ENCODE measurements around the genes TPCN1, SLC8B1, LHX5 and TBX5.

DNA sequence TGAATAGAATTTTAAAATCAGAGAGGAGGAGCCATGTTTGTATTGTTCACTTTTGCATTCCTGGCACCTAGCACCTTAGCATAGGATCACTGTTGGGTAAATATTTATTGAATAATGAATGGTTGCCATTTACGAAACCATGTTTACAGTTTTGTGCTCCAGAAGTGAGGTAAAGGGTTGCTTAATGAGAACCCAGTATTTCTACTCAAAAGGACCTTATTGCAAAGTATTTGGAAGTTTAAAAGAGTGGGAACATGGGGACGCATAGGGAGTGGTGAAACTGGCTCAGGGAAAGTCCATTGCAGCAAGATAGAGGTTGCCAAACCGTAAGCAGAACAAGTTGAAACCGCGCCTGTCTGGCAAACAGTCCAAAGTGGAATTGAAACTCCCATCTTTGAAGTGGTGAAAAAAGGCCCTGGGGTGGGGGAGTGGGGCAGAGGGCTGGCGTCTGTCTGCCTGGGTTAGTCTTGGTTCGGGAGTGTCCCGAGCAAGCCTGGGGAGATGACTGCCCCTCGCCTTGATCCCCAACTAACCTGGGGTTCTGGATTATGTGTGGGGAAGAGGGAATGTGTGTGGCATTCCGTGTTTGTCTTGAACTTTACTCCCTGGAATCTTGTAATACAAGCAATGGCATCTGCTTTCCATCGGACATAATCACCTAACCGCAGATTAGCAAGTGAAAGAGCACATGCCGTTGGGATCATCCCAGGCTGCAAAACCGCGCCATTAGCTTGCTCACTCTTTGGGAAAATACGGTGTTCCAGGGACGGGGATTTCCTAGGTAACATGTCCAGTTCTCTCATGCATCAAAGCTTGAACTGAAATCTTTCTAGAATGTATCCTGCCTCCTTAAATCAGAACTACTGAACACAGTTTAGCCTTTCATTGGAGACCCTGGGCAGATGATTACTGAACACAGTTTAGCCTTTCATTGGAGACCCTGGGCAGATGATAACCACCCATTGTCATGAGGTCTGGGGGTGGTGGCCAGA, 7.3 kb downstream of the ALDH2 start:
- RRBS: no CpG with 5 or more reads among the region's 17 CpGs

GRCh38 chr12:111813433-111813967, 28.5 kb upstream of the MAPKAPK5 start:
- RRBS: no CpG with 5 or more reads among the region's 5 CpGs

DNA sequence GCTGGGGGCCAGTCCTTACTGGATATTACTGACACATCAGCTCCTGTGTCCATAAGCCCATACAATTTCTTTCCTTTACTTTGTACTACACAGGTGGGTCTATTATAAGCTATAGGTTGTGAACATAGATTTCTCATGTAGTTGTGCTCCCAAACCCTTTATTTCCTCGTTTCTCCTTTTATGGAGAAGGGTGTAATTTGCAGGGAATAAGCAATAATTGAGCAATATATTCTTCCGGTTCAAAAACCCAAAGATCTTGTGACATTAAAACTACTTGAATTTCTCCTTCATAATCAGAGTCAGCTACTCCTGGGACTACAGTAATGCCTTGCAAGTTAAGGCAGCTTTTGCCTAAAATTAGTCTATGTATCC, 19.2 kb upstream of the MAPKAPK5 start:
- RRBS: no CpG with 5 or more reads among the region's 2 CpGs

GRCh38 chr12:112418701-112418869, 162 bp upstream of the PTPN11 start:
- RRBS: no CpG with 5 or more reads among the region's 25 CpGs

DNA sequence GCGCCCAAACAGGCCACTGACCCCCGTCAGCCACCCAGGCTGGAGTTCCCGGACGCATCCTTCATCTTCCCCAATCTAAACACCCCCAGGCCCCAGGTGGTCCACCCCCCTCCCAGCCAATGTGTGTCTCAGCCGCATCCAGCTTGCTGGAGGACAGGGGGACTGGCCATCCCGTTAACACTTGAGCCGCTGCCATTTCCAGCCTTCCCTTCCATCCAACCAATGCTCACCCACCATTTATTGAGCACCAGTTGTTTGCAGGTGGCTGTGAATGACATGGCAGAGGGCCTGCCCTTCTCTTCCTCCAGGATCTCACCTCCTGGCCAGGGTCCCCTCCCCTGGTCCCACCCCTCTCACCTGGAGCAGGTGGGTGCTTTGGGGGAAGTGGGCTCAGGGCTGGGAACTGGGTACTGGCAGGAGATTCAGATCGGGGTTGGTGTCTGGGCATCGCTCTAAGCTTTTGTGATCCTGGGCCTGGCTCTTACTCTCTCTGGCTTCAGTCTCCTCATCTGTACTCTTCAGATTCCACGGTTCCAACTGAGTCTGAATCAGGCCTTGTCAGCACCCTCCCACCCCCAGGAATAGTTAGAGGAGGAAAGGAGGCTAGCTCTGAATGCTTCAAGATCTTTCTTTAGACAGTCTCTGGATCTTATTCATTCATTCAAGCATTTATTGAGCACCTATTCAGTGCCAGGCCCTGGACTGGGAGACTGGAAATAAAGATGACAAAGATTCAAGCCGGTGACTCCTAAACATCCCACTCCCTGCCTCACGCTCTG, 563 bp upstream of the DTX1 start:
- RRBS: 33% methylated on average over 3 of the region's 12 CpGs

- RRBS: no CpG with 5 or more reads among the region's 52 CpGs
Measured at GRCh38 chr12:113077128-113077730, 20.7 kb downstream of the DTX1 start.

GRCh38 chr12:113111113-113111653, 24.4 kb downstream of the RASAL1 start:
- RRBS: no CpG with 5 or more reads among the region's 4 CpGs

DNA sequence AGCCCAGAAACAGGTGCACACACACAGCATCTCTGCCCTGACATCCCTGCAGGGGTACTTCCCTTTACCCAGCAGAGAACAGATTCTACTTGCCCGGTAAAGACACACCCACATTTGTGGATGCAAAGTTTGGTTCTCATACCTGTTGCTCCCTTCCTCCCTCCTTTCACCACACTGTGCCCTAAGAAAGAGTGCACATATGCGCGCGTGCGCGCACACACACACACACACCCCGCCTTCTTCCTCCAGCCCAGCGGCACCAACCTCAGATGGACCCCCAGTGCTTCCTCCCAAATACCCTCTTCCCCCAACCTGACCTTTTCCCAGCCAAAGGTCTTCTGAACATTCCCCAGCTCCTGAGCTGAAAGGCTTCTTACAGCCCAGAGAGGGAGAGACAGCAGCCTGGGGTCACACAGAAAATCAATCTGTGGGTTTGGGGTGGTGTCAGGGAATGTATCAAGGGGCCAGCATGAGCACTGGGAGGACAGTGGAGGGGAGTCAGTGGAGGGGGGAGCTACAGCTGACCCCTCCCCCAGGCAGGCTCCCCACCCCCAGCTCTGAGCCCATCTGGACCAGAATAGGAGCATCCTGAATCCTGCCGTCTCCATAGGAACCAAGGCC, 5.9 kb downstream of the RASAL1 start:
- RRBS: no CpG with 5 or more reads among the region's 9 CpGs

DNA sequence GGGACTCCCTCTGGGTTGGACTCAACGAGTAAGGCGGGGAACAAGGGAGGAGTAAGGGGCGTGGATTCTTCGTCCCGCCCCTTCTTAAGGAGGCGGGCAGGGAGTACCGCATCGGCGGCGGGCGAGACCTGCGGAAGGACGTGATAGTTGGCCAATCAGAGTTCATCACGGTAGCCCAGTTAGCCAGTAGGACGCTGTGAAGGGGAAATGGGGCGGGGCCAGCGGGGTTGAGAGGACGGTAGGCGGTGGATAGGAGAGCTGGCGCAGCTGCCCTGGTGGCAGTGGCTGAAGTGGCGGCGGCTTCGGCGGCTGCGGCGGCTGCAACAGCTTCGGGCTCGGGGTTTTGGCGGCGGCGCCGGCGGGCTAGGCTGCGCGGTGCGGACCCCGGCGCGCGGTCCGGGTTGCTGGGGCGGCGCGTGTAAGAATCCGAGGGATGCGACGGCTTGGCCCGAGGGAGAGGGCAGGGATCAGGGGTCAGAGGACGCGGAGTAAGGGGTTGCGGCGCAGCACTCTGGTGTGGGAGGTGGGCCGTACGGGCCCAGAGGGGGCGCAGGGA, at the start of gene TPCN1:
TSS of gene TPCN1 (plus strand) at position 256 of the 556 bp plus-strand sequence.
- RRBS: no CpG with 5 or more reads among the region's 55 CpGs

- RRBS: no CpG with 5 or more reads among the region's 5 CpGs
Measured at GRCh38 chr12:113236470-113237248, 15.4 kb downstream of the TPCN1 start.

- RRBS: 92% methylated on average over 2 of the region's 12 CpGs
Measured at GRCh38 chr12:113276967-113277737, 55.9 kb downstream of the TPCN1 start.

GRCh38 chr12:113289910-113290401, 45.0 kb downstream of the SLC8B1 start:
- RRBS: no CpG with 5 or more reads among the region's 11 CpGs

DNA sequence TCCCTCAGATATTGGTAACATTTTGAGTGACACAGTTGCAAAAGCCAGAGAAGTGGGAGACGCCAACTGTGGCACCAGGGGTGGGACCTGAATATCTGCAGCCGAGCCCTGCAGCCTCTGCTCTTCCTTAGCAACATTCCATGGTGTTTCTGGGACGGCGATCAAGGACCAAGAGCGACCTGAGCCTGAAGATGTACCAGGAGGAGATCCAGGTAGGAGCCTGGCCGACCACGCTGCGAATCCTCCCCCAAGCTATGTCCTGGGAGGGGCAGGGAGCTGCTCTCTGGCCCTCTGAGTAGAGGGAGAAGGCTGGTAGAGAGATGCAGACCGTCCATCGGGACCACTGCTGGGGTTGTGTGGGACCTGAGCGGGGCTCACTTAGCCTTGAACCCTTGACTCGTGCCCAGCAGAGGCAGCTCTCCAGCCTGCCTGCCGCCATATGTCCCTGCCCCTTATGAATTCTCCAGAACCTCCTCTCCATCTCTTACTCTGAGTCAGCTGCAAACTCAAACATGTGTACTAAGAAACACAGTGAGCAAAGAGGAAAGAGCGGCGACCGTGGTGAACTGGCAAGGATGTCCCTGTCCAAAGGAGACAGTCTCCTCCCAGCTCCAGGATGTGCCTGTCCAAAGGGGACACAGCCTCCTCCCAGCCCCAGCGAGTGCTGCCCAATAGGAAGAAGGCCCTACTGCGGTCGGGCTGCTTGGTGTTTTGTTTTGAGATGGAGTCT, 41.6 kb downstream of the SLC8B1 start:
- RRBS: no CpG with 5 or more reads among the region's 19 CpGs

- RRBS: 2% methylated on average over 18 of the region's 65 CpGs
Measured at GRCh38 chr12:113334727-113335598, at the start of gene SLC8B1. TSS of gene SLC8B1 (minus strand) at chr12:113335109.

DNA sequence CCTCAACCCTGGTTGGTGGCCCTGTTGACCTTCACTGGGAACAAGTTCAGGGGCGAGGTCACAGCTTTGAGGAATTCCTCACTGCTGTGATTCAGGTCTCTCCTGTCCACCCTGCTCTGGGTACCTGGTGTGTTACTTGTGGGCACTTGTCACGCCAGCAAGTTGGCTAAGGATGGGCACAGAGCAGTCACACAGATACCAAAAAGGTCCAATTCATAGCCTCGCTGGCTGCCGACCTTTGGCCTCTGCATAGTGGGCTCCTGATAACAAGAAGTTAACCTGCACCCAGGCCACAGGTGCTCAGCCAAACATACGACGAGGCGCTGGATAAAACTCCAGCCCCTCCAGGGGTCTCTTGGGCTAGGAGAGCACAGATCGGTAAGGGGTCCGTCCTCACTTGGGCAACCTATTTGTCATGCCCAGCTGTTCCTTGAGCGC, 11.1 kb downstream of the SDS start:
- RRBS: no CpG with 5 or more reads among the region's 10 CpGs

- RRBS: 2% methylated on average over 12 of the region's 43 CpGs
Measured at GRCh38 chr12:113466870-113467464, 4.7 kb downstream of the LHX5 start.

DNA sequence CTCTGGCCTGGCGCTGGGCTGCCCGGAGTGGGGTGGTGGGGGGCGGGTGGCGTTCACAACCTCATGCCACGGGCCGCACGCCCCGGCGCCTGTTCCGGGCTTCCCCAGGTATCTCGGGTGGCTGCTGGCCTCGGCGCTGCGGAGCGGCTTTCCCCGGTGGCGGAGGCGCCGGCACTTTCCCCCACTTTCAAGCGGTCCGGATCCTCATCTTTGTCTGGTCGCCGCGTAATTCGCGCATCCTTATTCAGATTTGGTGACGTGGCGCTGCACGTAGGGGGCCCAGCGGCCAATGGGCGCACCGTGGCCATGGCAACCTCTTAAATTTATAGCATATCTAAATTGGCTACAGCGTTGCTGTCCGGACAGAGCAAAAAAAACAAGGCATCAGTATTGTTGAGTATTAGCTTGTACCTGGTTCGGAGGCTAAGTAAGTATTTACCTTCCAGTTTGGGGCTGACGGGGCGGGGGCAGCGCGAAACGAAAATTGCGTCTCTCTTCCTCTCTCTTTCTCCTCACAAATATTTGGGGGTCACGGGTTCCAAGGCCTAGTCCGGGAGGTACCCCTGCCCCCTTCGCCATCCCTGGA, at the start of gene LHX5:
TSS of gene LHX5 (minus strand) at position 216 of the 586 bp plus-strand sequence.
- RRBS: 2% methylated on average over 15 of the region's 44 CpGs

DNA sequence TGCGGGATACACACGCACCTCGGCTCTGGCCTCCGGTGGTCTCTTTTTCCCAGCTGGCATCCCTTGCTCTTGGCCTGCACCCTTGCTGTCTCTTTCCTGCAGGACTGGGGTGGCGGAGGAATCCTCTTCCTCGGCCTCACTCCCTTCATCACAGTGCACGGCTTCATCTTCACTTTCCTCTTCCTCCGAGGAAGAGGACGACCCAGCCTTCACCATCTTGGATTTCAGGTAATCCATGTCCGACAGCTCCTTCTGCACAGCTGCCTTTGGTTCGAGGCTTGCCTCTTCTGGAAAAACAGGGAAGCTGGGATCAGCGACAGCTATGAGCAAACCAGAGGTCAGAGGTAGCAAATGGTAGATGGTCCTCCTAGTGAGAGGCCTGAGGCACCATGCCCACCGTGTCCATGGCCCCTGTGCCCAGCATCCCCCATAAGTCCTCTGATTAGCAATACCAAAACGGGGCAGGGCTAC, 8.3 kb downstream of the RBM19 start:
- RRBS: no CpG with 5 or more reads among the region's 14 CpGs

GRCh38 chr12:114405562-114406731, at the start of gene TBX5:
TSS of gene TBX5 (minus strand) at chr12:114406144.
- RRBS: 1% methylated on average over 6 of the region's 60 CpGs